Measurements from ENCODE around the gene GDF7.

DNA sequence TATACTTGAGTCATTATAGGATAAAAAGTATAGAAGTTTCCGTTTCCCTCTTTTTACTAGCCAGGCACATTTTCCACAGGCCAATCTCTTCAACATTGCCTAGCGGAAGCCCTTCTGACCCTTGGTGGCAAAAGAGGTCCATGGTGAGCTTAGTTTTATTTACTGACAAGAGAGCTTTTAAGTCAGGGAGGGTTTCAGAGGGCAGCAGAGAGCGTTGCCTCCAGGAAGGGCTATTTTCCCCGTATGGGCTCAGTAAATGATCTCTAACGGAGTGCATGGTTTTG, 15.1 kb upstream of the RHOB start:
- PRO-cap = no peak
- RAMPAGE, long total RNA = no peak

- PRO-cap = unidirectional peak, plus-strand start at chr2:20444055
- RAMPAGE, long total RNA = no peak
Observed at GRCh38 chr2:20443935-20444208, 3.0 kb upstream of the RHOB start.

DNA sequence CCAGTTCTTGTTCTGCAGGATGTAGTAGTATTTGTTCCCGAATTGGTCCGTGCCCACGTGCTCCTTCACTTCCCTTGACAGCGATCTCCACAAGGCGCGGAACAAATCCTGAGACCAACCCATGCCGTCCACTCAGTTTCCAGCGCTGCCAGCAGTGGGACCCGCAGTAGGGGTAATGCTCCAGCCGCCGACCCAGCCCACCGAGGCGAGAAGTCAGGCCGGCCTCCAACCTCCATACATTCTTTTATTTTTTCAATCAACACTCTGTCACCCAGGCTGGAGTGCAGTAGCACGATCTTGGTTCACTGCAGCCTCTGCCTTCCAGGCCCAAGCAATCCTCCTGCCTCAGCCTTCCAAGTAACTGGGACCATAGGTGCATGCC, 83.0 kb downstream of the RHOB start:
- PRO-cap = no peak
- RAMPAGE, long total RNA = no peak

DNA sequence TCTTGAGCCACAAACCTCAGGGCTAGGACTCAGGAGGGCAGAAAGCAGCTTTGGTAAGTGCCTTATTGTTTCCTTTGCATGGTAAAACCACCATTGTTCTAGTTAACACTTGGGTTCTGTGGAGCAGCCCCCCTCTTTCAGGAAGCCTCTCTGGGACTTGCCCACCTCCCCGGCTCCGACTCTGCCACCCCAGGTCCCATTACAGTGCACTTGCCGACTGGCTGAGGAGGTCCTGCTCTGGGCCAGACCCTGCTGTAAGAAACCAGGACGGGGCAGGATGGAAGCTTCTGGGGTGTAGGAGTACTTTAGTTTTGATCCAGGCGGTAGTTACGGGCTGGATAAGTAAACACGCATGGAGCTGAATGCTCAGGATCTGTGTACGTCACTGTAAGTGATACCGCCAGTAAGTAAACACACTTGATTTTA, 25.4 kb downstream of the HS1BP3 start:
- PRO-cap = no peak
- RAMPAGE, long total RNA = no peak

GRCh38 chr2:20635614-20636165, 15.2 kb downstream of the HS1BP3 start:
- PRO-cap = no peak
- RAMPAGE, long total RNA = no peak

DNA sequence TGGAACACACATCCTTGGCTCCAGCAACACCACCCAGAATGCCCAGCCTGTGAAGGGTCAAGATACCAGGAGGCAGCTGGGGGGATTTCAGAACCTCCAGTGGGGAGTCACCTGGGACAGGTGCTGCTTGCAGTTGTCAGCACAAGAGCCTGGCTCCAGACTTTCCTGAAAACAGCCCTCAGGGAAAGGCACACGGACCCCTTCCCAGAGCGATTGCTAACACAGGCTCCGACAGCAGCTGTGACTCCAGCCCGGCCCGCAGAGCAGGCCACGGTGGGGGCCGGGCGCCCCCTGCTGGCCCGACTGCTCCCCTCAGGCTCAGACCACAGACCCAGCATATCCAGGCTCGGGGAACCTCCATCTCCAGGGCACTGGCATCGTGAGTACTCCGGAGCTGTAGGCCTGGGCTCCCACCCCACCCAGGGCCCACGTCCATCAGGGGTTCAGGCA, 8.6 kb downstream of the HS1BP3 start:
- PRO-cap = no peak
- RAMPAGE, long total RNA = no peak

DNA sequence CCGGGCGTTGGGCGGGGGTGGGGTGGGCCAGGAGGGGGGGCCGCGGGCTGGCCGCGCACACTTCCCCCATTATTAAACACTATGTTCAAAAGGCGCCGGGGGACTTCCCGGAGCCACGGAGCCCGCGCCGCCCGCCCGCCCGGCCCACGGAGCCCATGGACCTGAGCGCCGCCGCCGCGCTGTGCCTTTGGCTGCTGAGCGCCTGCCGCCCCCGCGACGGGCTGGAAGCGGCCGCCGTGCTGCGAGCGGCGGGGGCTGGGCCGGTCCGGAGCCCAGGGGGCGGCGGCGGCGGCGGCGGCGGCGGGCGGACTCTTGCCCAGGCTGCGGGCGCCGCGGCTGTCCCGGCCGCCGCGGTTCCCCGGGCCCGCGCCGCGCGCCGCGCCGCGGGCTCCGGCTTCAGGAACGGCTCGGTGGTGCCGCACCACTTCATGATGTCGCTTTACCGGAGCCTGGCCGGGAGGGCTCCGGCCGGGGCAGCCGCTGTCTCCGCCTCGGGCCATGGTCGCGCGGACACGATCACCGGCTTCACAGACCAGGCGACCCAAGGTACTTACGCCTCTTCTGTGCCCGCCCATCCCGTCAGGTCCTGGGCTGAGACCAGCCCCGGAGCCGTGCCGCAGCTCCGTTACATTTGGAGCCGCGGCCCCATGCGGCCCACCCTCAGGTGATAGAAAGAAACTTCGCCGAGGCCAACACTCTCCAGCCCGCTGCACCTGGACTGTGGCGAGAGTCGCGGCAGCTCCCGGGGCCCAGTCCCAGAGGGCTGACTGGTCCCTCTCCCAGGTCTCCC, at the start of gene GDF7:
TSS of gene GDF7 (plus strand) at position 60 of the 790 bp plus-strand sequence.
- PRO-cap = bidirectional peak, plus-strand start at position 102 of the sequence, minus-strand start outside the sequence
- RAMPAGE, long total RNA = no peak

DNA sequence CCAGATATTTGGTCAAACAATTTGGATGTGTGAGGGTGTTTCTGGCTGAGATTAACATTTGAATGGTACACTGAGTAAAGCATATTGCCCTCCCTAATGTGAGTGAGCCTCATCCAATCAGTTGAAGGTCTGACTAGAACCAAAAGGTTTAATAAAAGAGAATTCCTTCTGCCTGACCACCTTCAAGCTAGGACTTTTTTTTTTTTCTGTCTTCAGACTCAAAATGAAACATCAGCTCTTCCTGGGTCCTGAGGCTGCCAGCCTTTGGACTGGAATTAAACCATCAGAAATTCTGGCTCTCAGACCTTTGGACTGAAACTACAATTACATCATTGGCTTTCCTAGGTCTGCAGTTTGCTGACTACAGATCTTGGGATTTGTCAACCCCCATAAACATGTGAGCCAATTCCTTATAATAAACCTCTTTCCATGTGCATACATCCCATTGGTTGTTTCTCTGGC, 65.3 kb downstream of the LDAH start:
- PRO-cap = no peak
- RAMPAGE, long total RNA = no peak

DNA sequence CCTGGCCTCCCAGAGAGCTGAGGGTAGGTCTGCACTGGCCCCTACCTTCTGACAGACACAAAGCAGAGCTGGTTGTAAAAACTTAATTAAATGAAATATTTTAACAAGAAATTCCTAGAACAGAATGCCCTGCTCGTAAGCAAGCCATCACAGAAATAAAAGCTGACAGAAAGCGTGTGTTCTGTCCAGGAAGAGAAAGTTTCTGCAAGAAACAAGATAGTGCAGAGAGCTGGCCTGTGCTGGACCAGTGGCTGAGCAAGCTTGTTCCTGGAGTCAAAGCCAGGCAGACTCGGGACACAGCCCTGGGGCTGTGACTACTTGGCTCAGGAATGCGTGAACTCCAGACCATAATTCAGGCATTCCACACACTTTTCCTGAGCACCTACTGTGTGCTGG, 51.6 kb downstream of the APOB start:
- PRO-cap = no peak
- RAMPAGE, long total RNA = no peak

- PRO-cap = unidirectional peak, minus-strand start at chr2:20996585
- RAMPAGE, long total RNA = no peak
Observed at GRCh38 chr2:20996444-20996770, 47.5 kb downstream of the APOB start.

GRCh38 chr2:21004982-21005708, 38.7 kb downstream of the APOB start:
- PRO-cap = no peak
- RAMPAGE, long total RNA = no peak

DNA sequence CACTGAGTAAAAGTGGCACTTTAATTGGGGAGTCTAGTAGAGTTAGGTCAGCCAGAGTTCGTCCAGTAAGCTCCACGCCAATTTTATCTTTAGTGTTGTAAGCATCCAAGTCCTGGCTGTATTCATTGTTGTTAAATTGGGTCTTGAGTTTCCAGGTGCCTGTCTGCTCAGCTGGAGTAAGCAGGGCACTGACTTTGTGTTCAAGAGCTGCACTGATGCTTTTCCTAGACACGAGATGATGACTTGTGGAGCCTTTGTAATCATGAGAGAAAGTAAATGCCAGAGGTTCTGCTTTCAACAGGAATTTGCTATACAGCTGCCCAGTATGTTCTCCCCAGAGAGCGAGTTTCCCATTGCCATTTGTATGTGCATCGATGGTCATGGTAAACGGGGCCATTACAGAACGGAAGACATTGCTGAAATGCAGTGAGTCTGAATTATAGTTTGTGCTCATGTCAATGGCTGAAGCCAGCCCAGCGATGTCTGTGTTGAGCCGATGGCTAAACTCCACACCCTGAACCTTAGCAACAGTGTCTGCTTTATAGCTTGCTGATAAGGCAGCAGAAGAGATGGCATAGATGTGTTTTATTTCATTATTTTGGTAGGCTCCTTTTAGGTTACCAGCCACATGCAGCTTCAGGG, 33.0 kb downstream of the APOB start:
- PRO-cap = no peak
- RAMPAGE, long total RNA = no peak

GRCh38 chr2:23197803-23198772, 186.9 kb upstream of the KLHL29 start:
- PRO-cap = no peak
- RAMPAGE, long total RNA = no peak

DNA sequence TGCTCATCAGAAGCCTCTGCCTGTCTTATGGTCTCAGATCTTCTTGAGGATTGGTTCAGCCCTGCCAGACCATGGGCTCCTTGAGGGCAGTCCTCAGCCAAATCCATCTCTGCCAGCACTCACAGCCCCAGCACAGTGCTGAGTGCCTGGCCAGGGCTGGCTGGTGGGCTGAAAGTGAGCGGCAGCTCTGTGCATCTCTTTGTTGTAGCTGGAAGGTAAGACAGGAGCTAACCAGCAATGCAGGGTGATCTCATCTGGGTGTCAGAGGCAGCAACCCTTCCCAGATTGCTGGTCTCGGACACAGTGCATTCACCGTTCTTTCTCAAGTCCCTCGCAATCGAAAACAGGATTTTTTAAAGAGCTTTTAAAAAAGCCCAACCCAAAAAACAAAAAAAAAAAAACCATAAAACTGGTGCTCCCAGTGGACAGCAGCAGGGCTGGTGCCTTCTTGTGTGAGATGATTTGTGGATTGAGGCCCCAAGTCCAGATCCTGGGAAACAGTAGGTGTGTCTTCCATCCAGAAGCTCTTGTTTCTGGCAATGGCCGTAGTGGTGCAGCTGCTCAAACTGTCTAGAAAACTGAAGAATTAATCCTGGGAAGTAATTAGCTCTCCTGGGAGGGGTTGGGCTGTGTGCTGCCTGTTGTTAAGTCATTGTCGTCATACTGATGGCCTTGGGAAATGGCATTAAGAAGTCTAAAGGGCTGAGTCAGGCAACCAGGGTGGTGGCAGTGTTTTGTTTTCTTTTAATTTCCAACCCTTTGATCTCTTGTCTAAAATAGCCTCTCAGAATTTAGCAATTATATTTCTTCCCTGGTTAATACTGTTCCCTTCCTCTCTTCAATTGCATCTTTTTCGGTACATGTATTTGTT, 156.6 kb downstream of the KLHL29 start:
- PRO-cap = unidirectional peak, minus-strand start at position 324 of the sequence
- RAMPAGE, long total RNA = no peak

DNA sequence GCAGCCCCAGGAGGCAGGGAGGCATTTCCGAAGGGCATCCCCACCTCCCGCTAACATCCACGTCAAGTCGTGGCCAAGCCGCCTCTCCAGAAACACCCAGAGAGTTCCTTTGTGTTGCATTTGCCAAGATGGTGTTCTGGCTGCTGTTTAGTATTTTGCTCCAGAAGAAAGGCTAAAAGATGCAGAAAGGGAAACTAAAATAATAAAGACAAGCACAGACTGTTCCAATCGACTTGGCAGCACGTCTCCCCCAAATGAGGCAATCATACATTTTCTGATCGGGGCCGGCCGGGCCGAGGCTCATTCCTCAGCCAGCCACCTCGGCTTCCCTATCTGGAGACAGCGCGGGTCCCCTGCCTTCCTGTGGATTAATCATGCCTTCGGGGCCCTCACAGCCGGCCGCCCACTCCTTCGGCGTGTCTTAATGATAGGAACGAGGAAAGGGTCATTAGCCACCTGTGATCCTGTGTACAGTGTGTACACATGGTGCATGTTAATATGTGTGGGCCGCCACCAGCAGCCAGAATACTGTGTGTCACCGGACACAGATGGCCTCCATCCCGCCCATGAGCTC, 169.2 kb downstream of the KLHL29 start:
- PRO-cap = no peak
- RAMPAGE, long total RNA = no peak

GRCh38 chr2:23564726-23565178, 179.8 kb downstream of the KLHL29 start:
- PRO-cap = no peak
- RAMPAGE, long total RNA = no peak

GRCh38 chr2:24048765-24049200, 758 bp upstream of the FKBP1B start:
- PRO-cap = no peak
- RAMPAGE, long total RNA = no peak

DNA sequence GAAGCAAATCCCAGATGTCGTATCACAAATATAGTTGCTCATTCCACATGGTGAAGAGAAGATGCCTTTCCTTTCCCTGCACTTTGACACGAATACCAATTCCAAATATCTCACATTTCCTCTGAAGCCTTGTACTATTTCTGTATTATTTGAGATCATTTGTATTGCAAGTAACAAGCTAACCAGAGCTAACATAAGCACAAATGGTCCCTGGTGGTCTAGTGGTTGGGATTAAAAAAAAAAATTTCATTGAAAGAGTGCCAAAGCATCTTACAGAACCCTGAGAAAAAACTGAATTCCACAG, 3.7 kb upstream of the FAM228A start:
- PRO-cap = no peak
- RAMPAGE, long total RNA = no peak

DNA sequence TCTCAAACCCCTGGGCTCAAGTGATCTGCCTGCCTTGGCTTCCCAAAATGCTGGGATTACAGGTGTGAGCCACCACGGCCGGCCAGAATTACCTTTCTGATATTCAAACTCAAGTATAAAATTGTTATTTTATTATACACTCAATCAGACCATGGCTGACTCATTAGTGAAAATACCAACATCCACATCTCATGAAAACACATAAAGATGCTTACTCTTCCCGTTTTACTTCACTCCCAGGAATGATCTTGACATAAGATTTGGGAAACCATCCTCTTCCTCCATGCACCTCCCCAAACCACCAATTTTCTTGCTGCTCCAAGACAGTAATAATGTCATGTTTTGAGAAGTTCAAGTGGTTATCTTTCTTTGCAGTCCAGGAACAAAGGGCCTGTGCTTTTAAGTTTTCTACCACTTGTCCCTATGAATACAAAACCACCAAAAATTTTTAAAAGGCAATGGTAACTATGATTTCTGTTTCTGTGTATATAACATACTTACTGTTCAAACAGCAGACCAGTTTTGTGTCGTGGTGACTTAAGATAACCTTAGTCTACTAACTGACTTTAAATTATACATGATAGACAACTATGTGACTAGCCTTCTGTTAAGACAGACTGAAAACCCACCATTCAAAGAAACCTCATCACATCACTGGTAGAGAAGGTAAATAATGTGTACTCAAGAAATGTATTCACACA, 83.0 kb downstream of the FAM228A start:
- PRO-cap = no peak
- RAMPAGE, long total RNA = no peak

DNA sequence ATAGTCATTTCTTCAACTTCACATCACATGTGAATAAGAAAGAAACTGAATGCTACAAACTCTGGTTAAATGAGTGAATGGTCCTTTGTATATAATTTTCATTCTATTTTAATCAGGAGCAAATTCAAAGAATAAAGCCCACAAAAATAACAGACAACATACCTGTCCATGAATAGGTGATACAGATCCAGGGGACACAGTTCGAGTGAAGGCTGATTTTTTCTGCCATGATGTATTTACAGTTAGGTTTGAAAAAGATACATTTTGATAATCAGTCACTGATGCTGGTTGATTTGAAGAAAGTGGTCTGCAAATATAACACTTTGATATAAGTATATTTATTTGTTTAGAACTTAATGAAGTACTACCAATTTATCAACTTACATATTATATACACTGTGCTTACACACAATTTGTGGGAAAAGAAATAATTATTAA, 86.1 kb downstream of the FAM228A start:
- PRO-cap = no peak
- RAMPAGE, long total RNA = no peak

Data from urinary bladder (tissue), 3 donors.